Duodenum (tissue), 1 donor: ENCODE measurements around a stretch of chr7.

DNA sequence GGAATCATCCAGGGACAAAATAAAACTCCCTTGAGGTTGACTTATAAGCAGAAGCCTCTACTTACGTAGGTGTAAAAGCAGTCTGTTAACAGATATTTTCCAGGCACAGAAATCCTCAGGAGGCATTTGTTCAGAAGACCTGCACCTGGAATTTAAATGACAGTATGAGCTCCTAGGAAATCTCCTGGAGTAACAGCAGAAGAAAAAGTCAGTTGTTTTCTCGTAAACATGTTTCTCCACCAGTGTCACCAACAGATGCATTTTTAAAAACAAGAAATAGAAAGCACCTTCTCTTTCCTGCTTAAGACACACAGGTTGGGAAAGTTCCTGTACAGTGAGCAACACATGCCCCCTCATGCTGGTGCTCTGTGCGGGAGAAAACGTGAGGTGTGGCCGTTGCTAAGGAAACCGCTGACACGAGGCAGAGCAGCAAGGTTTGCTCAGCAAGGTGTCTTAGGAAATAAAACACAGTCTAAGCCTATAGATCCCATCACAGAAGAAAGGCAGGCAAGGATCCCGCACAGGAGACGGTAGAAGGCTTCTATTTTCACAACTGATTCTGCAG is 150.3 kb upstream of the KLF14 start:
- PRO-cap = no peak

DNA sequence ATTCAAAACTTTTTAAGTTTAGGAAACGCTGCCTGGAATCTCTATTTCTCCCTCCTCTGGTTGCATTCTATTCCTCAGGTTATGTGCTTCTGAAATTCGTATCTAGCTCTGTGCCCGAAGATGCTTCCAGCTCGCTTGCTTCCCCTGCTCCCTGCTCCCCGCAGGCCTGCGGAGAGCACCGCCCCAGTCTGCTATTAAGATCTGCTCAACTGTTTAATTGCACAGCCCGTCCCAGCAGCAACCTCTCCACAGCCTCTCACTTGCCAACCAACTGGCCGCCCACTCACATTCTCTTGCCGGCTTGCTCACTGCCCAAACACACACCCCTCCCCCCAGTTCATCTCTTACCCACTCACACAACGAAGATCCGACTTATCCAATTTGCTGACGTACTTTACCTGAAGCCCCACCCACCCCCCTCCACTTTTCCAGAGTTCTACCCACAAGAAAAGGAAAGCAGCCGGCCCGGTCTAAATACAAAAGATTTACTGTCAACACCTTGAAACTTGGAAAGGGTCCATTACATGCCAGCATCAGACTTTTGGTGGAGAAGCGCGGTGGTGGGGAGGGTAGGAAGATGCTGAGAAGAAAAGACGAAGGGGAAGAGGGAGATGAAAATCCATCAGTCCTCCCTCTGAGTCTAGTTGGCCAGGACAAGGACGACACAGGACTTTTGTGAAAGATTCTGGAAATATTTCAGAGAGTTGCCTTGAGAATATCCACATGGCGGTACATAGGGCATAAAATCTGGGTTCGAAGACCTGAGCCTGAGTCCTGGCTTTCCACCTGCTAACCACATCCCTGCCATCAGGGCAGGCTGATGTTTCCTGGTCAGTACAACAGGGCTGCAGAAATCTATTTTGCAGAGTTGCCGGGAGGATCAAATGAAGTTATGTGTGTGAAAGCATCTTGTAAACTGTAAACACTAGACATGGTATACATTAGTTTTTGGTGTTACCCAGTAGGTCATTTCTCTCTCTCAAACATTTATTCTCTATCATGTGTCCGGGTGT is 167.5 kb upstream of the KLF14 start:
- PRO-cap = bidirectional peak, plus-strand start at position 445 of the sequence, minus-strand start at position 180 of the sequence

DNA sequence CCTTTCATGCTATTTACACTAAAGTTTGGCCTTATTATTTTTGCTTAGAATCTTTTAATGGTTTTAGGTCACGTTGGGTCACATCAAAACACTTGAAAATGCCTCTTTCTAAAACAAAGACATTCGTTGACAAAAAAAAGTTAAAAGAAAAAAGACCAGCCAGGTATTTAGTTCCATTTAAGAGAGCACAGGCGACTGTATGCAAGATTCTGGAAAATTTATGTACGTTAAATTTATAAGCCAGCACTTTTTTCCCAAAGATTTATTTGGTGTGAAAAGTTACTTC is 183.4 kb upstream of the KLF14 start:
- PRO-cap = no peak

DNA sequence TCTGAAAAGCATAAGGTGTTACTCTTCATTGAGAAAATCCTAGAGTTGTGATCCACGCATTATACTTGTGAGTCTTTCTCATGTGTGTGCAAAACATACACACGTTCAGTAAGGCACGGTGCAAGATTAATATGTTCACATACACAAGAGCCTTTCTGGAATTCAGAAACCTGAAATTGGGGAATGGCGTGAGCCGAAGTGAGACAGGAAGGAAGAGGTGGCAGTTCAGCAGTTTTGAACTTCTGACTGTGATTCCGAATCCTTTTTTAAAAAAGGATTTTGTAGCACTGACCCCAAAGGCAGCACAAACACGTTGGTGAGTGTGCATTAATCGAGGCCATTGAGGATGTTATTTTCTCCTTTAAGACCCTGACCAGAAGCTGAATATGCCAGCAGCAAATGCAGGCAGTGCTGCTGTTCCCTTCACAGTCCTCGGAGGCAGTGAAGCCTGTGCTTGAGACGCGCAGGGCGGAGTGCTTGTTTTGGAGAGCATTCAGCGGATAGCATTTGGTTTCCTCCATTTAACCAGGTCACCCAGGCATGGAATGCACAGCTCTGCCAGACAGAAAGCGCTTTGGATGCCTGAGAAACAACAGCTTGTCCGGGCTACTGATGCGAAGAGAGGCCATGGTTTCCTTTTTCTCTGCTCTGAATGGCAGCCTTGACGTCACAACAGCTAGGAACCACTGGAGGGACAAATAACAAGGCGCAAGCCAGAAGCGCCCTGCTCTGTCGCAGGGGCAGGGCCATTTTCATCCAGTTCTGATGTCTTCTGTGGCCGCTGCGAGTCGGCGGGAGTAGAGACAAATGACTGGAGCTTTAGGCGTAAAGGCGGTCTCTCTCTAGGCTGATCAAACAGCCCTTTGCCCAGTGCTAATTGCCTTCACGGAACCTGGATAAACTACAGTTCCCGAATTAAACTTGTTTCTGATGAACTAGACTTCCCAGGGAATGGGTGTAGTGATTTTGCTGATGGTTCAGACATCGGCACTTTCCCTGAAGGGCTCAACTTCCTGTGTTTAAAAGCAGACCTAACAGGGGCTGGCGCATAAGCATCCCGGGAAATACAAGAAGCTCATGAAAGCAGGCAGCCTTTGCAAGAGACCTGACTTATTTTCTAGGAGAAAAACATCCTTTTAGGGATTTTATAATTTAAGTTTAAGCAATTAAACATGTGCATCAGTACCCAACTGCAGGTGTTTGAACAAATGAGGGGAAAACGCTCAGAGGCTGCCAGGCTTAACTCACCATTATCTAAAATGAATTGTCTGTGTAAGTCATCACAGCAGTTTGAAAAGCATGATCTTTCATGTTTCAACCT is 187.5 kb upstream of the KLF14 start:
- PRO-cap = bidirectional peak, plus-strand start at position 730 of the sequence, minus-strand start at position 443 of the sequence; unidirectional peak, plus-strand start at position 759 of the sequence

DNA sequence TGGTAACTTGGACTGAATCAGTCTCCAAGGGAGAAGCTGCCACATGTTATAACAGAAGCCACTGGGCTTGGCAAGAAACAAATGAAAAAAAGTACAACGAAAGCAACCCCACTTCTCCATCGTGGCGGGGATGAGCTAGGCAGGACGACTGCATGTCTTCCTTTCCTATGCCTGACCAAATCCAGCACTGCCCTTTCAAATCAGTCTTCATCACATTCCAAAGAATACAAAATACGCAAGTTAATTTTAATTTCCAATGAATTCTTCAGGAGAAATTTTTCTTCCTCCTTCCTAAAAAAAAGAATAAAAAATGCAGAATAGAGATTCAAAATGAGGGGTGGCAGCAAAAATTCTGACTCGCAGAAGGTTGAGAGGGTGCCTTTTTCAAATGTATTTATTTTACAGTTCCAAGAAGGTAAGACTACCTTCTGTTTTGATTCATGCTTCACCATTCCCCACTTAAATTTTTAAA is 196.8 kb upstream of the KLF14 start:
- PRO-cap = no peak

DNA sequence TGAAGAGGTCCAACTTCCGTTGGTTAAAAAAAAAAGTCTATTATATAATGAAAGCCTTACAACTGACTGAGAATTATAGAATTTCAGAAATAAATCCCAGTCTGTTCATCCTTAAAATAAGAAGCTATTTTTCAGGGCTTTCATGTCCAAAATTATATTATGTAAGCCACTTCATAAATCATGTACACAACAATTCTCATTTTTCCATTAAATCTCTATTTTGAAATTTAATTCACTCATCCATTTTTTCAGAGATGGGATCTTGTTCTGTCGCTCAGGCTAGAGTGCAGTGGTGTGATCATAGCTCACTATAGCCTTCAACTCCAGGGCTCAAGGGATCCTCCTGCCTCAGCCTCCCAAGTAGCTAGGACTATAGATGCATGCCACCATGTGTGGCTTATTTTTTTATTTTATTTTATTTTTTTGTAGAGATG is 203.7 kb upstream of the KLF14 start:
- PRO-cap = no peak

DNA sequence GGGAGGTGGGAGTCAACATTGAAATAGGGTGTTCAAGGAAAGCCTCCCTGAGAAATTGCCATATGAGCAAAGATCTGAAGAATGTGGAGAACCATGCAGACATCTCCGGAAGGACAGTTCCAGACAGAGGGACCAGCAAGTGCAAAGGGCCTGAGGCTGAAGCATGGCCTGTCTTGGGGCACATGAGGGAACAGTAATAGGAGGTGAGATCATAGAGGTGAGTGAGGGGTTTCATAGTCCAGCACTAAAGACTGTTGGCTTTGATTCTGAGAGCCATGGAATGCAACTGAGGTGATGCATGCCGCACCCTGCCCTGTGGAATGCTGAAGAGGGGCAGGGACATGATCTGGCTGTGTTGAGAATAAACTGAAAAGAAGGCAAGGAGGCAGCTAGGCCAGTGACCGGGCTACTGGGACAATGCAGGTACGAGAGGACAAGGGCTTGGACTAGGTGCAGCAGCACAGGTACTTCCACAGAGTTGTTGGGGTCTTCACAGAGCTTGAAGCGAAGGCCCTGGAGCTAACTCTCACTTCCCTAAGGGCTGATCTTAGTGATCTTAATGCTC is 253.1 kb upstream of the KLF14 start:
- PRO-cap = no peak

- PRO-cap = unidirectional peak, minus-strand start at chr7:131013323
These were observed 279.1 kb upstream of the KLF14 start for GRCh38 chr7:131013145-131013466.

- PRO-cap = no peak
These were observed 296.1 kb upstream of the KLF14 start for GRCh38 chr7:131029972-131030694.

GRCh38 chr7:131047880-131048481 is 279.7 kb upstream of the MKLN1 start:
- PRO-cap = no peak

DNA sequence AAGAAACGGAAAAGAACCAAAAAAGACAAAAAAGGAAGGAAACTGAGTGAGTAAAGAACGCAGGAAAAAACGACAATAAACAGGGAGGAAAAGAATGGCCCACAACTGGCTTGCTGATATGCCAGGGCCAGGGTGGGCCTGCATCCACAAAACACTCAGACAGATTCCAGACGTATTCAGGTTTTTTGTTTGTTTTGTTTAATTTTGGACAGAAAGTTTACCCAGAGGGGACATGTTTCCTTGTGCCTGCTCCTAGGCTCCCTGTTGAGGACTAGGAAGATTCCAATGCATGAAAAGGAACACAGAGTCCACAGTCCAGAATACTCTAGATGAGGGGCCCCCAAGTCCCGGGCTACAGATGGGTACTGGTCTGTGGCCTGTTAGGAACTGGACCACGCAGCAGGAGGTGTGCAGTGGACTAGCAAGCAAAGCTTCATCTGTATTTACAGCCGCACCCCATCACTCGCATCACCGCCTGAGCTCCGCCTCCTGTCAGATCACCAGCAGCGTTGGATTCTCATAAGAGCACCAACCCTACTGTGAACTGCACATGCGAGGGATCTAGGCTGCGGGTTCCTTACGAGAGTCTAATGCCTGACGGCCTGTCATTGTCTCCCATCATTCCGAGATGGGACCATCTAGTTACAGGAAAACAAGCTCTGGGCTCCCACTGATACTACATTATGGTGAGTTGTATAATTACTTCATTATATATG is 233.1 kb upstream of the MKLN1 start:
- PRO-cap = no peak

DNA sequence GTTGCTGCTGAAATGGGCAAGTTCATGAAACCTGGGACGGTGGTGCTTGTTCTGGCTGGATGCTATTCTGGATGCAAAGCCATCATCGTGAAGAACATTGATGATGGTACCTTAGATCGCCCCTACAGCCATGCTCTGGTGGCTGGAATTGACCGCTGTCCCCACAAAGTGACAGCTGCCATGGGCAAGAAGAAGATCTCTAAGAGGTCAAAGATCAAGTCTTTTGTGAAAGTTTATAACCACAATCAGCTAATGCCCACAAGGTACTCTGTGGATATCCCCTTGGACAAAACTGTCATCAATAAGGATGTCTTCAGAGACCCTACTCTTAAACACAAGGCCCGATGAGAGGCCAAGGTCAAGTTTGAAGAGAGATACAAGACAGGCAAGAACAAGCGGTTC is 85.1 kb upstream of the MKLN1 start:
- PRO-cap = no peak

DNA sequence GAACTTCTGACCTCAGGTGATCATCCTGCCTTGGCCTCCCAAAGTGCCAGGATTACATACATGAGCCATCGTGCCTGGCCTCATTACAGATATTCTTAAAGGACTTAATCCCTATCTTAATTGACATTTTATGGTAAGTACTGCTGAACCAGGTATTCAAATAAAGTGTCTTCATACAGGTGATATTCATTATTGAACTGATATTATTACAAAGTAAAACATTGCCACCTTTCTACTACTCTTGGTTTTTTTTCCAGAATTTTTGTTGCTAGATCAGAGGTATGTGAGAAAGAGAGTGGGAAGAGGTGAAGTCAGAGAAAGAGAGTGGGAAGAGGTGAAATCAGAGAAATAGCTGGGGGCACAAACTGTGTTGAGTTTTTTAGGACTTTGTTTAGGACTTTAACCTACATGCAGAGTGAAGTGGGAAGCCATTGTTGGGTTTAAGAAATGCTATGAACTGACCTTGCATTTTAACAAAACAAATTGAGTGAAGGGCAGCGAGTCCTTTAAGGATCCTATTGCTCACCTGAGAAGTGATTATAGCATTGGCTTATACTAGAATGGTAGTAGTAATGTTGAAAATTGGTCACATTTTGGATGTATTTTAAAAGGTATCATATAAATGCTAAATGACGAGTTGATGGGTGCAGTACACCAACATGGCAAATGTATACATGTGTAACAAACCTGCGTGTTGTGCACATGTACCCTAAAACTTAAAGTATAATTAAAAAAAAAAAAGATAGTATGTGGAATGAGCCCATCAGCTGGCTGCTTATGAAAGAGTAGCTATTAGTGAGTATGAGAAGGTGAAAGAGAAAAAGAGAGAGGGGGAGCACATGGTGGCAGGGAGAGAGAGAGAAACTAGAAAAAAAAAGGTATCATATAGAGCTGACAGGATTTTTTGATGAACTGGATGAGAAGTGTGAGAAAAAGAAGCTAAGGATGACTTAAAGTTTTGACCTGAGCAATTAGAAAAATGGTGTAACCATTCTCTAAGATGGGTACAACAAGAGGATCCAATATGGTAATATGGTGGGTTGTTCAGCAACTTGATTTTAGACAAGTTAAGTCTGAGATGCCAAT is 92.1 kb downstream of the MKLN1 start:
- PRO-cap = no peak

DNA sequence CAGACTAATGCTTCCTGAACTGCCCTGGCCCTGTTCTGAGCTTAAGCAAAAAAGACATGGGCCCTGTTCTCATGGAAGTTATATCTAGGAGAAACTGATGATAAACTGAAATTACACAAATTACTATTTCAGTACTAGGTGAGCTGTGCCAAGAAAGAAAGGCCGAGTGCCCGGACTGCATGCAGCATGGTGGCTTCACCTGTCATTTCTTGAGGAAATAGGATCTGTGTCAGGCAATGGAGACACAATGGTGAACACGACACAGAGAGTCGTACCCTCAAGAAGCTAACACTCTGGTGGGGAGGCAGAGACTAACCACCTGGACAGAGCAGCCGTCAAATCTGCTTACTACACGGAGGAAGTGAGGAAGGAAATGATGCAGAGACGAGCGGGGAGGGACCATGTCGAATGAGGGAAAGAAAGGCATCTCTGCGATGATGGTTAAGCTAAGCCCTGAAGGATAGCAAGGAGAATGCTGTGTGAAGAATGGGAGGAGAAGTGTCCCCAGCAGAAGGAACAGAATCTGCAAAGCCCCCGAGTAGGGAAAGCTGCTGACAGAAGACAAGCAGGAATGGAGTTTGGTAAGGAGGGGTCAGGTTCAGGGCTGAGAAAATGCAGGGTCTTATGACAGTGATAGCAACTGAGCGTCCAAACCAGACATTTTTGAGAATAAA is 44.3 kb downstream of the PODXL start:
- PRO-cap = no peak

DNA sequence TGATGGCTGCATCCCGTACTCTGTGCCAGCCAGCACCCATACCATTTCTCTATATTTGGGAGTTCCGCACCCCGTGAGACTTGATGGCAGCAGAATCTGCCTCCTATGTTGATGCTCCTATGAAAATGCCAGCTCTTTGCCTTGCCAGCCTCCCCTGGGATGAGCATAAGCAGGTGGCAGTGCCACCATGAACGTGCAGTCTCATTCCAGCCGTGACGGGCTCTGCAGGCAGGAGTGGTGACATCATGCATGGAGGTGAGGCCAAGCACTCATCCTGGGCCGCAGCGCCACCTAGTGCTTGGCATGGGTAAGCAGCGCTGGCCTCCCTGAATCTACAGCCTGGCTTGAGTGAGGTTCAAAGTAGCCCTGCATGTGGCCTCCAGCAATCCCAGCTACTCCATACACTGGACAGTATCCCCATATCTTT is 43.0 kb downstream of the PODXL start:
- PRO-cap = no peak

DNA sequence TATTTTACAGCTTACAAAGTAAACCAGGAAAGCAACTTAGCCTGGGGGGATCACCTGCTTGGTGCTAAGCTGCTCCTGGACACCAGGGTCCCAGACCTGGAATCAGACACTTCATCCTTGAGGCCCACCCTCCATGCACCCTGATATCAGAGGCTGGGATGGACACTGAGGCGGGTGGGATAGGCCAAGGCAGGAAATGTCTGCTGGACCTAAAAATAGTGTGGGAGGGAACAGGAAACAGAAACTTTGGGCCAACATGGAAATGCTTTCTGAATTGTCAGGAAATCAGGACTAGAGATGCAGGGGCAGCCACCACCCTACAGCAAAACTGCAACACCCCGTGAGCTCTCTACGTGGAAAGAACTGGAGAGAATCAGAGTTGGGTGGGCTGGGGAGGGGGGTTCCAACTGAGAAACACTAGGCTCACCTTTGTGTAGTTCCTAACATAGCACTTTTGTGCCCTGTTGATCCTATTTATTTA is 101.5 kb upstream of the PODXL start:
- PRO-cap = unidirectional peak, plus-strand start at position 272 of the sequence

- PRO-cap = no peak
These were observed 182.4 kb downstream of the PLXNA4 start for GRCh38 chr7:132393689-132394355.

GRCh38 chr7:132402233-132402490 is 174.1 kb downstream of the PLXNA4 start:
- PRO-cap = no peak

DNA sequence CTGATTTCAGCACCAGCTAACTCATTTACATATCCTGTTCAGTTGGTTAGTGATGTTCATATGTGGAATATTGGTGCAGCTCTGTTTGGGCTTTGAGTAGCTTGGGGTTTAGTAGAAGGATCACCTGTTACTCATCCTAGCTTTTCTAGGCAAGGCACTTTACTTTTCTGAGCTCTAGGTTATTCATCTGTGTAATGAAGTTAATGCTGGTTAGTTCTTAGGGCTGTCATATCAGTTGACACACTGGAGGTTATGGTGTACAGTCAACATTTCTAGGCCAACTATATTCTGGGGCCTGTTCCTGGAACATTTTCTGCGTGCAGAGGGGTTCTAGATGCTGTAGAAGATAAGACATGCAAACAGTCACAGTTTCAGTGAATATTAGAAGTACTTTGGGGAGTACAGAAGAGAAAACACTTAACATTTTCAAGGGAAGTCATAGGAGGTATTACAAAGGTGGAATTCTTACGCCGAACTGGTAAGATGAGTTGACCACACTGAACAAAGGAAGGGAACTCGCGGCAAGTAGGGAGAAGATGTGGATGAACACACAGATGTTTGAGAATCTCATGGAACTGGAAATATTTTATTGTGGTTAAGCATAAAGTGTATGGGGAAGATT is 238.6 kb downstream of the EXOC4 start:
- PRO-cap = no peak

DNA sequence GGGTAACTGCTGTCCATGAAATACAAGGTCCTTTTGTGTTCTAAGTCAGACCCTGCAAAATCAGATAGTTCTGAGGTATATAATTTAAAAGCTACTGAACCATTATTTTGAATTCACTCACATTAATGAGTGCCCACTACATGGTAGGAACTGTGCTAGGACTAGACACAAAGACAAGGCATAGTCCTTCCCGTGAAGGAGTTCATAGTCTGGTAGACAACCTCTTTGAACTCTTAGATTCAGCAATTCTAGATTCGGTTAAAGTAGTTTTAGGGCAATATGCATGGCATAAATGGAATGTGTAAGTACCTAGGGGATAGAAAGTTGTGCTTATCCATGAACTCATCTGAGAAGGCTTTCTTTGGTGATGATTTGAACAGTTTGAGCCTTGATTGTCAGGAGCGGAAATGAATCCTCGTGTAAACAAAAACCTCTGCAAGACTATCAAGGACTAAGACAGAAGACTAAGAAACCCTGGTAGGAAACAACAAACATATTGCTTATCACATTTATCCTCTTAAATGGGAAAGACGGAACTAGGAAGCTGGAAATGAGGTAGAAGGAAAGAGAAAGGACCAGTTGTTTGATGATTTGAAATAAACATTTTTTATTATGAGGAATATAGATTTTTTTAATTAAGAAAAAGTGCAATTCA is 359.3 kb upstream of the LRGUK start:
- PRO-cap = no peak